ENCODE measurements around a stretch of chr17.

DNA sequence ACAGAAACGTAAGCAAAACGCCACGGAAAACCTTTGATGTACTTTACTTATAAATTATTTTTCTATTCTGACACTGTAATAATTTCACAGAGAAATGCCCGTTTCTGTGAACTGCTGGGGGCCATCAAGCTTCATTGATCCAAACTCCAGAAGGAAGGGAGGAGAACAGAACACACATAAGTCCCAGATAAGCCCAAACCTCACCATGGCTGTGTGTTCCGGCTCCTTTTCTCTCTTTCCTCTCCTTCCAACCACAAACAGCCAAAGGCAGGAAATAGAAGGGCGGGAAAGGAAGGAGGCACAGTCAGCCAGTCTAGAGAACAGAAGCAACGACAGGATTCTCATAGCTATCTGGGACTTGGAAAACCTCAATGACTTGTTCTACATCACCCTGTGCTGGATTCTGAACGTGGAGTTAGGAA lies 9.1 kb downstream of the CRK start:
- RRBS = no CpG with 5 or more reads among the region's 8 CpGs

DNA sequence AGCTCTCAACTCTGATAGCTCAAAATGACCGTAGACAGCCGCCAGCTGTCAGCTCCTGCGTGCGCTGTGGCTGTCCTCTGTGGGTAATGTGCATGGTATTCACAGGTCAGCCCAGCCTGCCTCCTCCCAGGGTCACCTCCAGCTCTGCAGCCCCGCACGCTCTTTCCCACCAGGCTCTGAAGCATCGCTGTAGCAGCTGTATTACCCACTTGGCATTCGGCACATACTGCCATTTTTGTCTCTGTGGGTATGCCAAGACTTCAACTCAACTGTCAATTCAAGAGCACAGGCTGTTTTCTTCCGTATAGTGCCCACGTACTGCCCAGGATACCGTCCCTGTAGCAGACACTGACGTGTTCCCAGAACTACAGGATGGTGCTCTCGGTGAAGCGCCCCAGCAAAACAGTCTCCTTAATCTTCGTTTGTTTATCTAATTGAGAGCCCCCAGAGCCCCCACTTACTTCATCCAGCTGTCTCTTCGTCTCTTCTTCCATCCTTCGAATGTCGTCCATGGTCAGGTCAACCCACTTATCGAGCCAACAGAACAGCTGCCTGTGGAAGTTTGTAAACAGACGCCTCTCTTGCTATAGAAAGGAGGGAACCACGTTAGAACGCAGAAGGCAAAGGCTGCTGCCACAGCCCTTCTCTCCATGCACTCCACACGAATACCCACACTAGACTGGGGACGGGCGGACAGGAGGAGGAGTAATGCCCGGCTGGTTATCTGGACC lies 17.4 kb upstream of the INPP5K start:
- RRBS = no CpG with 5 or more reads among the region's 26 CpGs

DNA sequence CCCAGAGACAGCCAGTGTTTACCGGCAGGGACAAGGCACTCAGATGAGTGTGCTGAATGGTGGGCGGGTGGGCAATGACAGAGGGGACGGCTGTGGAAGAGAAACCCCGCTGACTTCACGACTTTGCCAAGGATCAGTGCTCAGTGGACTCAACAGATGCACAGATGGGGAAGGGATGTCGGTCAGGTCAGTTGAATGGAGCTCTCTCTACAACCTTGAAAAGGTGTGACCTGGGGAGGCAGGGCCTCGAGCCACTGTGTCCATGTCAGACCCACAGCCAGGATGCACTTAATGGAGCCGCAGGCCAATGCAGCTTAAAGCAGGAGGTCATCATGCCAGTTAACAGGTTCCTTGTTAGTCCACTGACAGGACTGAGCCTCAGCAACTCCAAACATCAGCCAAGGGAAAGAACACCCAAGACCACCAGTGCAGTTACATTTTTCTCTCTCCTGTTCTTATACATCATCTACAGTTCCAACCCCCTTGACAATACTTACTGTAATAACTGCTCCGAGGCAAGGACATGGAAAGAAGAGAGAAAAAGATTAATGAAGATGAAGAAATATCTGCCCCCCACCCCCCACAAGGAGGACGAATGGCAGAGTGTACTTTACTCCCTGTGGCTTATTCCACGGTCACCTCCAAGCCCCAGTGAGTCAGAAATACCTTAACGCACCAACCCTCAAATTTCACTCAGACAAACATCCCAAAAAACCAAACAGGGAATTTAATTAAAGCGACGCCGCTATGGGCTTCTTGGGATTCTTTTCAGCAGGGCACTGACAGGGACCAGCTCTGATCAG lies 19.9 kb downstream of the PITPNA start:
- RRBS = no CpG with 5 or more reads among the region's 15 CpGs

GRCh38 chr17:1546029-1546788 lies 16.4 kb downstream of the PITPNA start:
- RRBS = no CpG with 5 or more reads among the region's 12 CpGs

- RRBS = no CpG with 5 or more reads among the region's 12 CpGs
These were observed 9.6 kb downstream of the PITPNA start for GRCh38 chr17:1552821-1553467.

DNA sequence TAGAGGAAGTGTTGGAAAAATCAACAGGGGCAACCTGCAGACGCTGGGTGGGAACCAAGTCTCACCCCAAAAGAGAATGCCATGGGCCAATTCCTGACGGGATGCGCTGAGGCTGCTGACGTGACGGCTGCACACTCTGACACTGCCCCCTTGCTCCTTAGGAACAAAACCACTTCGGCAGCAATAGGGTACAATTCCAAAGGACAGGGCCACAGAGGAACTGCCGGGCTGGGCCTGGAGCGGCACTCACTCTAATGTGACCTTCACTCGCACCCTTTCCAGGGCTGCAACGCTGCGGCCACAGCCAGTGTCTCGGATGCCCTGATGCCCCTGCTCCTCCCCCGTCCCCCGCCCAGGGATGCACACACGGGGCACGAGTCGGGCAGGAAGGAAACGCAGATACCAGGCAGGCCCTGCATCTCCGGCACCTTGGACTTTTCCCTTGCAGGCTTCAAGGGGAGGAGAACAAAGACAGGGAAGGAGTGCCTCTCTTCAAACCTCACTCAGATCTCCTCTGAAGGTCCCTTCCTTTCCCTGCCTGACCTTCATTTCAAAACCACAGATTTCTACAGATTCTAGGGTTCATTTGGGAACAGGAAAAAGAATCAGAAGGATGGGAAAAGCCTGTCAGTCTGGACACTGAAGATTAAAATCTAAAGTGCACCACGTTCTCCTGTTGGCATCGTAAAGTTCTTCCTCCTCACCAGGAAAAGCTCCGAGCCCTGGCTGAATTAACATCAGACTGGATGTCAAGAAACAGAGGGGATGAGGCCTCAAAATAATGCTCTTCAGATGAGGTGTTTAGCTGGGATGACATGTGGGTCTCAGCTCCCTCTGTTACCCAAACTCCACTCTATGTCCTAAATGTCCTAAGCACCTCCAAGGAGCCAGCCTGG lies 2.3 kb downstream of the PITPNA start:
- RRBS = no CpG with 5 or more reads among the region's 22 CpGs

GRCh38 chr17:1560967-1561590 lies 1.5 kb downstream of the PITPNA start:
- RRBS = no CpG with 5 or more reads among the region's 14 CpGs

DNA sequence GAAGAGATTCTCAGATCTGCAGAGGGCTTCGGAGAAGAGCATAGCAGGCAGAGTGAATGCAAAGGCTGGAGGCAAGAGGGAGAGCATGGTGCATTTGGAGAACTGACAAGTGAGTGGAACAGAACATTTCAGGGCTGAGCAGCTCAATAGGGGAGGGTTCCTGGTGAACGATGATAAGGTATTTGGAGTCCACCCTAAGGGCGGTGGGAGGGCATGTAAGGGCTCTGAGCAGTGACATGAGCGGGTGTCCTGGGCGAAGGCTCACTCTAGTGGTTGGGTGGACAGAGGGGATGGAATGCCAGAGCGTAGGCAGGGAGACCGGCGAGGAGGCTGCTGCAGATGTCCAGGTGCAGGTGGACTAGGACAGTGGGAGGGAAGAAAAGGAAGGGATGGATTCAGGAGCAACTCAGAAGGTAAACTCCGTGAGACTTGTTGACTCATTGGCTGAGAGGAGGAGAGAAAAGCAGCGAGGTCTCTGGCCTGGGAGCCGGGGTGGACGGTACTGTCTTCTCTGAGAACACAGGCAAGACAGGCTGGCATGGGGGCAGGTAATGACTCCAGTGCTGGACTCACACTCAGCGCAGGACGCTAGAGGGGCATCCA lies 1.3 kb upstream of the PITPNA start:
- RRBS = no CpG with 5 or more reads among the region's 14 CpGs

GRCh38 chr17:1580868-1581245 lies 18.3 kb upstream of the PITPNA start:
- RRBS = no CpG with 5 or more reads among the region's 9 CpGs

GRCh38 chr17:1629459-1630297 lies 1.0 kb upstream of the SLC43A2 start:
- RRBS = 9% methylated on average over 11 of the region's 49 CpGs

GRCh38 chr17:1678667-1679509 lies 5.8 kb downstream of the PRPF8 start:
- RRBS = no CpG with 5 or more reads among the region's 17 CpGs

DNA sequence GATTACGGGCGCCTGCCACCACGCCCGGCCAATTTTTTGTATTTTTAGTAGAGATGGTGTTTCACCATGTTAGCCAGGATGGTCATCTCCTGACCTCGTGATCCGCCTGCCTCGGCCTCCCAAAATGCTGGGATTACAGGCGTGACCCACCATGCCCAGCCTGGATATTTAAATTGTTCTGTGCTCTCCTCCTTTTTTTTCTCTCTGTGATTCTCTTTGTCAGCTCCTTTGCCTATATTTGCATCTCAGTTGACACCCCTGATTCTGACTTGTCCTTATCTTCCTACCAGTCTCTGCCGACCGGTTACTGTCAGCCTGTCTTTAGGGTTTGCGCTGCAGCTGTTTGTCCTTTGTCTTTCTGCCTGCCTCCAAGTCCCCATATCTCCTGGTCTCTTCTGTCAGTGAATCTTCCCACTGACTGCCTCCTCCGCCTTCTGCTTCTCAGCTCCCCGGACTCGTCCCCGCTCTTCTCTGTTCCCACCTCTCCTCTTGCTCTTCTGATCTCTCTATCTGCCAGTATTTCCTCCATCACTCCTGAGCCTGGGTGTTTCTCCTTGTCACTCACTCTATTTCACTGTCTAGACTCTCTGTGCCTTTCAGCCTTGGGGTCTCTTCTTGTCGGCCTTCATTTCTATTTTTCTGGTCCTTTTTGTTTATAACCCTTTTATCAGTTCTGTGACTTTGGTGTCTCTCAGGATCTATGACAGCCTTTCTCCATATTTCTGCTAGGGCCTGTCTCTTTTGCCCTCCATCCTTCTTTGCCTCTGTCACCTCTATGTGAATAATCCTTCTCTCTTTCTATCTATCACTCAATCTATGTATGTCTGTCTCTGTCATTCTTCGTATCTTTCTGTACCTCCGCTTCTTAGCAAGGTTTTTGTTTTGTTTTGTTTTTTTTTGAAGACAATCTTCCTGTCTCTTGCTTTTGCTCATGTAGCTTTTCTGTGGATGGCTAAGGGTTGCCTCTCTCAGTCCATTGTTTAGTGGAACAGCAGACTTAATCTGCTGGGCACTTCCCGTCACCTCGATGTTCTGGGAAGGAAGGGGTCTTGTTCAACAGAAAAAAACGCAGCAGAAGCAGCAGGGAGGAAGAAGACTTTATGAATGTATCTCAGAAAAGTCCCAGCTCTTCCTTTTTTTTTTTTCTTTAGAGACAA lies 5.0 kb downstream of the TLCD2 start:
- RRBS = no CpG with 5 or more reads among the region's 21 CpGs

DNA sequence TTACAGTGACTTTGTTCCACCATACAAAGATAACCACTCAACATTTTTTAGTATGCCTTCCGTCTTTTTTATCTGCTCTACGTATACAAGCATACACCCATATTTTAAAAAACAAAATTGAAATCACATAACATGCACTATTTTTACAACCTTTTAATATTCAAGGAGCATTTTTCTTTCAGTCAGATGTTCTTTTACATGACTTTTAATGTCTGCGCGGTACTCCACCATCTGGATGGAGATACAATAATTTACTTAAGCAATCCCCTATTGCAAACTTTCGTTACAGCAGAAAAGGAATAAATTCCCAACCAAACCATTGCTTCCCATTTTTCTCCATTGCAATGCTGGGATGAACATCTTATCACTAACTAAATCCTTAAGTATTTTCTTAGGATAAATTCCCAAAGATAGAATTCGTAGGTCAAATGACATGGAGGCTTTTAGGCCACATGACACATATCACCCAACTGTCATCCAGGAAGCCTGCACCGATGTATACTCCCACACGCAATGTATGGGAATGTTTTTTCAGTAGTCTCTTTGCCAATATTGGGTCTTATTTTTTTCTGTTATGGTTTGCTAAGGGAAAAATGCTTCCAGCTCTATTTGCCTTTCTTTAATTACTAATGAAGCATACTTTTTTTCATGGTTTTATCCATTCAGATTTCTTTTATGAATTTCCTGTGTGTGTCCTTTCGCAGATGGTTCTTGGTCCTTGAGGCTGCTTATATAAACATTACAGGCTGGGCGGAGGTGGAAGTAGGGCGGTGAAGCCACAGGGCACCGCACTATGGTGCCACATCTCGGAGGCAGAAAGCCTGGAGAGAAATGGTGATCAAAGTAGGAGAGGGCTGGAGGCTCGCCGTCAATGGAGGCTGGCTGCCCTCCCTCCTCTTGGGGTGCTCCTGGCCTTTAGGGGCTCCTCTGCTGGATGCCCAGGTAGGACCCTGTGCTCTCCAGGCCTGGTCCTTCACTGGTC lies 1.7 kb upstream of the TLCD2 start:
- RRBS = no CpG with 5 or more reads among the region's 15 CpGs

DNA sequence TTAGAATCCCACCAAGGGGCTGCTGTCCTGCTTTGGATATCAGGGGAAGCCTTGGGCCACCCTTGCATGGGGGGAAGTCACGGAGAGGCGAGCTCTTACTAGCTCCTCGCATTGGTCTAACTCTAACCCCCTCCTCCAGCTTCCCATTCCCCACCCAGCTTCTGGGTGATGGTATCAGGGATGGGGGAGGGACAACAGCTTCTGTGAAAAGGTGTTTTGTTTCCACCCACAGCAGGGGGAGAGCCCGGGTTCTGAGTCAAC lies 2.8 kb upstream of the TLCD2 start:
- RRBS = no CpG with 5 or more reads among the region's 4 CpGs

GRCh38 chr17:1750541-1751252 lies 8.0 kb downstream of the SERPINF2 start:
- RRBS = no CpG with 5 or more reads among the region's 16 CpGs

DNA sequence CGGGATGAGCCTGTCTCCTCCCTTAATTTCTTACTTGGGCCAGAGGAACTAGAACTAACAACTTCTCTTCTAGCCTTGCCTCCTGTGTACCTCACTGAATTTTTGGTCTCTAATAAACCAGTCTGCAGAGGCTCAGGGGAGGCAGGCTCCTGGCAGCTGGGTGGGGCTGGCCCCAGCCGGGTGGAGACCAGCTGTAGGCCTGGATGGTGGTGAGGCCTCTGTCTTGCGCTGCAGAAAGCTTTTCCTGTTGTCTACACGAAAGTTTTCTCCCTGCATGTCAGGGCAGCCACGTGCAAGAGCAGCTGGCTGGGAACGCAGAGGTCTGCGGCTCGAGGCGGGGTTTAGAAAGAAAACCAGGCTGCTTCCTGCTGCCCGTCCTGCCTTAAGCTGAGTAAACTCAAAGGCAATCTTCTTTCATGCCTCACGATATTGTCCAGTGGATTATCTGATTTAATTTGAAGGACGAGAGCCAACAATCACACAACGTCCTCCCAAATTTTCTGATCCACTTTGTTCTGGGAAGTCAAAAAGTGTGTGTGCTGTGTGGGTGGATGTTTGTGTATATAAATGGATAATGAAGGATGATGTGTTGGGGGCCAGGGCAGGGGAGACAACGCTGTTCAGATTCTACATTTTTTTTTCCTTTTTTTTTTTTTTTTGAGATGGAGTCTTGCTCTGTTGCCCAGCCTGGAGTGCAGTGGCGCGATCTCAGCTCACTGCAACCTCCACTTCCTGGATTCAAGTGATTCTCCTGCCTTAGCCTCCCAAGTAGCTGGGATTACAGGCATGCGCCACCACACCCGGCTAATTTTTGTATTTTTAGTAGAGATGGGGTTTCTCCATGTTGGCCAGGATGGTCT lies 2.6 kb downstream of the SERPINF1 start:
- RRBS = 10% methylated on average over 1 of the region's 18 CpGs

DNA sequence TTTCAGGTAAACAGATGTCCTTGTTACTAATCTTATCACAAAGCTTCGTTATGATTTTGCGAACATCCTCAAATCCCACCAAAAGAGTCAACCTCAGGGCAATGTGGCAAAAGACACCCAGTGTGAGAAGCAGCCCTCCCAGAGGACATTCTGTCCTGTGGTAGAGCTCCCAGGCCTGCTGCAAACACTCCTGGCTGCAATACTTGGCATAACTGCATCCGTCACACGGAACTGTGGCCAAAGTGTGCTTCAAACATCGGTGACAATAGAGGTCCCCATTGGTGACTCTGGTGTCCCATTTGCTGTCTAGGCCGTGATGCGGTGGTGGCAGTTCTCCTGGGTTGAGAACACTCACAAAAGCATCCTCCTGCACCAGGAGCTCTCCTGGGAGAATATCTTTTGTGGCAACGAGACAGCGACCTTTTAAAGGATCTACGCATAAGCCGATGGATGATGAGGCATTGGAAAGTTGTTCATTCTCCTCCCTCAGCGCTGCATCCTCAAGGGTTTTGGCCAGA lies 29.4 kb downstream of the SMYD4 start:
- RRBS = no CpG with 5 or more reads among the region's 12 CpGs

DNA sequence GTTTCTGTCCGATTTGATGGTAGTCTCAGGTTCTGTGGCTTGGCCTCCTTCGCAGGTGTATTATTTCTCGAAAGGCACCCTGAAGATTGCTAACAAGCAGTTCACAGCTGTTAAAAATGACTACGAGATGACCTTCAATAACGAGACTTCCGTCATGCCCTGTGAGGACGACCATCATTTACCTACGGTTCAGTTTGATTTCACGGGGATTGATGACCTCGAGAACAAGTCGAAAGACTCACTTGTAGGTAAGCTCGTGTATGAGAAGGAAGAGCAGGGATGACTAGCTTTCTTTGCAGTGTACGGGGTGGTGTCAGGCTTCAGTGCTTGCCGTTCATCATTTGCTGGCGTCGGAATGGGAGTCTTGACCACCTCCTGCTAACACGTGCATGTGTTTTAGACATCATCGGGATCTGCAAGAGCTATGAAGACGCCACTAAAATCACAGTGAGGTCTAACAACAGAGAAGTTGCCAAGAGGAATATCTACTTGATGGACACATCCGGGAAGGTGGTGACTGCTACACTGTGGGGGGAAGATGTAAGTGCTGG lies 49.4 kb downstream of the RPA1 start:
- RRBS = no CpG with 5 or more reads among the region's 20 CpGs

GRCh38 chr17:1977460-1977955 lies 47.6 kb downstream of the RTN4RL1 start:
- RRBS = 4% methylated on average over 8 of the region's 39 CpGs

DNA sequence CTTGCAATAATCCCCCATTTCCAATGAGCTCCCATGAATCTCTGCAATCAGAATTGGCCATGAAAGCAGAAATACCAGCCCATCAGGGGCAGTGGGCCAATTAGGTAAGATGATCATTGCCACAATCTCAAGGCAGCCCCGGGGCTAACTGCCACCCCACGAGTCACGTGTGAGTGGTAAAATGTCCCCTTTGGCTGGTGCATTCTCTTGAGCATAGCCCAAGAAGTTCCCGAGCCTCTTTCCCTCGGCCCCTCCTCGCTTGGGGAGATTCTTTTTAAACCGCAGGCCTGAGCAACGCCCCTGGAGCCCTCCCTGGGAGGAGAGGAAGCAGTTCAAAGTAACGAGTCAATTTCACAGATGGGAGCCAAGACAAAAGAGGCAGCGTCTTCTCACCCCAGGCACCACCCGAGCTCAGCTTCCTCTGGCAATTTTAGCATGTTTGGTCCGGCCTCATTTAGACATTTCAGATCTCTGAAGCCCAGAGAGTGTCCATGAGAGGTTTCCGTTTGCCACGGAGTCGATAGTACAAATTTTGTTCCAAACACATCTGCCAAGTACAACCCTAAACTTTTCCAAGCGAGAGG lies 13.4 kb downstream of the RTN4RL1 start:
- RRBS = no CpG with 5 or more reads among the region's 16 CpGs

Data from foreskin fibroblast (primary cell).